Gallbladder (tissue), 1 donor: ENCODE measurements around a stretch of chr2.

DNA sequence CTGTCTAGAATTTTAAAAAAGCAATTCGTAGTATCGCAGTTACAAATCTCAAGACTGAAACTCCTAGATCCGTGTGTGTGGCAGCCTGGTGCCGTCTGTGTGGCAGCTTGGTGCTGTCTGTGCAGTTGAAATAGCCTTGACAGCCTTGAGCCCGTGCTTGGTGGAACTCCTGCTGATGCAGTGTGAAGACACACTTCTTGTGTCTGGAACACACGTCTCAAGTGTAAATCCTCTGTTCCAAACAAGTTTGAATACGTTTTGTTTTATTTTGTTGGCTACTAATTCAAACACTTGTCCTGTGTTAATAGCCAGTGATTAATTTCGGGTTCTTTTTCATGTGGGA lies 152.6 kb downstream of the SPP2 start:
- PRO-cap: no peak

- PRO-cap: unidirectional peak, plus-strand start at chr2:234203556
Observed at GRCh38 chr2:234203445-234203737, 152.9 kb downstream of the SPP2 start.

DNA sequence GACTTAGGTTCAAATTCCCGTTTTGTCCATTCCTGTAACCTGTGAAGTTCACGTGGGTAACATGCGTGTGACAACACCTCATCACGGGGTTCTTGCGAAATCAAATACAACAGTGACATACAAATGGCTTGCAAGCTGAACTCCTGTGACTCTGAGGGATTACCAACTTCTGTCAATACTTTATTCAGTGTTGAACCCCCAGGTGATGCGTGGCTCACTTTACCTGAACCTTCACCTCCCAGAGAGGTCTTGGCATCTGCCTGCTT lies 207.8 kb downstream of the ARL4C start:
- PRO-cap: no peak

DNA sequence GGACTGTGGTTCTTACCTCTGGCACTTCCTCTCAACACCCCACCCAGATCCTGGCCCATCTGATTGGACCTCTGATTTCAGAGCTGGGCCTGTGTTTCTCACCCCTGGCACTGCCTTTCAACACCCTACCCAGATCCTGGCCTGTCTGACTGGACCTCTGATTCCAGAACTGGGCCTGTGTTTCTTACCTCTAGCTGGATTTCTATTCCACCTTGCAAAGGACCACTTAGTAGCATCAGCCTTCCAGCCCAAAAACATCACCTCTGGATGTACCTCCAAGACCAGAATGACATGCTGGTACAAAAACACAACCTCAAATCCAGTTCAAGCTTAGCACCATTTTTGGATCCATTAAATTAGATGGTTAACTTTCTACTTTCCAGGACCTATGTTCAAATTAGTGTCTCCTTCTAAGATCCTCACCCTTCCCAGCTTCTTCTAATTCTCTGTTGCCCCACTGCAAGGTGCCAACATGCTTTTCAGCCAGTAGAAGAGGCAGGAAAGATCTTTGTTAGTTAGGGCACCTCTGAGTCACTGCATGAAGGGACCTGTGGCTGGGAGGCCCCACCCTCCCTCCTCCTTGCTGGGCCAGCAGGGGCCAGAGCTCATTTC lies 128.4 kb downstream of the ARL4C start:
- PRO-cap: no peak

- PRO-cap: no peak
Observed at GRCh38 chr2:234446811-234447289, 50.0 kb downstream of the ARL4C start.

GRCh38 chr2:234448466-234449149 lies 48.3 kb downstream of the ARL4C start:
- PRO-cap: no peak

DNA sequence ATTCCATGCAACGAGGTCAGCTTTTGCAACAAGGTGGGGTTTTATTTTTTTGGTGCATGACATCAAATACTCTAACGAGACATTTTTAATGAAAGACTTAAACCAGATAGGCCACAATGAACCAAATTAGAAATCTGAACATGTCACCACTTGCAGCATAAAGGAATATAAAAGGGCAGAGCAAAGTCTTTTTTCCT lies 2.4 kb downstream of the ARL4C start:
- PRO-cap: no peak

DNA sequence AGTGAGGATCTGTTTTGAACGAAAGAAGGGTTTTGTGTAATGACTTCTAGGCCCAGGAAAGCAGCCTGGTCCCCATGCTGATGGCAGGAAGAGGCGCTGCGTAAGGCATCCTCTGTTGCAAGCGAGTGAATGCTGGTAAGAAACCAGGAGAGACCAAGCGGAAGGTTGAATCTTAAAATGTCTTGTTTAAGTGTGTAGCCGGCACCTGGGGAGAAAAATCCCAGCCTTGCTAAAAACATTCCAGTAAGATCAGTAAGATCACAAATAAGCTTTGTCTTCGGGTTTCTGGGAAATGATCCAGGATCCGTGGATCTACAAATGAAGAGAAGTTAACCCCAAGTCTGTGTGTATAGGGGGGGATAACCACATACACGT lies 135.6 kb upstream of the ARL4C start:
- PRO-cap: no peak

DNA sequence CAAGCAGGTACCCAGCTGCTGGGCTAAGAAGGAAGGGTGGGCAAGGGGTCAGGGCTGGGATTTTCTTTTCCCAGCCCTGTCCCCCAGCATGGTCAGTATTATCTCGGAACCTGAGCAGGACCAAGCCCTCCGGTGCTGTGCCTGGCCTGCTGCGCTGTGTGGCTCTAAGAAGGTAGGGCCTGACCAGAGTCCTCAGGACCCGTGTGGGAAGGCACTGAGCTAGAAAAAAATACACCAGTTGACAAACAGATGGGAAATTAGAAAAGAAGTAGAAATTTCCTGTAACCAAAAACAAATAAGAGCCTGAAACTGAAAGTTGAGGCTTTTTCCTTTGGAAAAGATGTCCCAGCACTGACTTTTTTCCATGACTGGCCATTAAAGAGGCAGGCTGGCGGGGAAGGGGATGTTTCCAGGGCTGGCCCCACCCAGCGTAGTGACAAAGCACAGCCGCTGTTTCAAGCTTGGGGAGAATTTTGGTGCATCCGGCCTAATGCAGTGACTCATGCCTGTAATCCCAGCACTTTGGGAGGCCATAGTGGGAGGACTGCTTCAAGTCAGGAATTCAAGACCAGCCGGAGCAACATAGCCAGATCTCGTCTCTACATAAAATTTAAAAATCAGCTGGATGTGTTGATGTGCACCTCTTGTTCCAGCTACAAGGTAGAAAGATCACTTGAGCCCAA lies 78.2 kb upstream of the SH3BP4 start:
- PRO-cap: no peak

GRCh38 chr2:234953273-234954225 lies 1.7 kb downstream of the SH3BP4 start:
- PRO-cap: bidirectional peak, plus-strand start at chr2:234953781, minus-strand start at chr2:234953655; bidirectional peak, plus-strand start at chr2:234954095, minus-strand start at chr2:234954064

DNA sequence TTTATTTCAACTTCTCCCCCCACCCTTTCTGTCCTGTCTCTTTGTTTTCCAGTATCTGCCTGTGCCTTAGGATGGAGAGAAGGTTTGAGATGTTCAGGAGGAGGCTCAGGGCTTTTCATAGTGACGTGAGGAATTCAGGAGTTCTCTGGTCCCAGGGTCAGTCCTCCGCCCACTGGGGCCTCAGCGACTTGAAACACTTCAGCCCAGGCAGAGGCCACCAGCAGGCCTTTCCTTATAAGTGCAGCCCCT lies 44.5 kb downstream of the SH3BP4 start:
- PRO-cap: no peak

DNA sequence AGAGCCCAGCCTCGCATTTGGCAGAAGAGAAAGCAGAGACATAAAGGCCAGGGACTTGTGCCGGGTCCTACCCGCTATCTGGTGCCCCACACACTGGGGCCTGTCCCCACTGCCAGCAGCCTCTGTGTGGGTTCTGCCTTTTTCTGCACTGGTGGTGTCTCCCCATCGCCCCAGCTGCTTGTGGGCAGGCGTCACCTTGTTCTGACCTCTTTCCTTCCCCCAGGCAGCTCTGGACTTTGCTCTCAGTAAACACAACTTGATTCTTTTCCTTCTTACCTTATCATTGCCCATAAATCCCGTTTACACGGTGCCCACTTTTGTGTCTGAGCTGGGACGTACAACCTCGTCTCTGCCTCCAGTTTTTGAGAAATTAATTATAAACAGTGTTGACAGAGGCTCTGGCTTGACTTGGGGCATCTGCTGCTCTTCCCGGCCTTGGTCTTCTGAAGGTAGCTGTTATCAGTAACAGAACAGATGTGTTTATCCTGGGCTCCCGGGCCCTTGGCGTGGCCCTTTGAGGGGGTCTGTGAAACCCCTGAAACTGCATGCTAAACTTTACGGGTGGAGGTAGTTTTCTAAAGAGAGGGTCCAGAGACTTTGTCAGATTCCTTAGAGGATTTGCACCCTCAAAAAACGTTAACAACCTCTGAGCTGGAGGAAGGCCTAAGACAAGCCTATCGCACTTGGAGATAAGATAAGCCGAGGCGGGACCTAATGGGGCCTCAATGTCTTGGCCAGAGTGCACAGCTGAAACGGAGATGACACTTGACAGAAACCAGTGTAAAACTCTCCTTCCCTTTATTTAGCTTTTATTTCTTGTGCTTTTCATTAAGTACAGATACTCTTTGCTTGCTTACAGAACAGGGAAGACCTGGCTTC lies 49.1 kb downstream of the SH3BP4 start:
- PRO-cap: bidirectional peak, plus-strand start at position 314 of the sequence, minus-strand start at position 180 of the sequence; unidirectional peak, plus-strand start at position 745 of the sequence

- PRO-cap: unidirectional peak, plus-strand start at chr2:235048918
Observed at GRCh38 chr2:235048441-235049517, 97.0 kb downstream of the SH3BP4 start.

GRCh38 chr2:235444246-235444859 lies 49.5 kb upstream of the AGAP1 start:
- PRO-cap: no peak

DNA sequence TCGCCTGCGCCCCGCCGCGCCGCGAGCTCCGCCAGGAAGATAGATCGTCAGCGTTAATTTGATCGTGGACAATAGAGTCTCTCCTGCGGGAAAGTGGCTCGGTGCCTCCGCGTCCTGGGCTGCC lies 1.0 kb downstream of the AGAP1 start:
- PRO-cap: no peak

GRCh38 chr2:235541810-235542383 lies 48.1 kb downstream of the AGAP1 start:
- PRO-cap: no peak

DNA sequence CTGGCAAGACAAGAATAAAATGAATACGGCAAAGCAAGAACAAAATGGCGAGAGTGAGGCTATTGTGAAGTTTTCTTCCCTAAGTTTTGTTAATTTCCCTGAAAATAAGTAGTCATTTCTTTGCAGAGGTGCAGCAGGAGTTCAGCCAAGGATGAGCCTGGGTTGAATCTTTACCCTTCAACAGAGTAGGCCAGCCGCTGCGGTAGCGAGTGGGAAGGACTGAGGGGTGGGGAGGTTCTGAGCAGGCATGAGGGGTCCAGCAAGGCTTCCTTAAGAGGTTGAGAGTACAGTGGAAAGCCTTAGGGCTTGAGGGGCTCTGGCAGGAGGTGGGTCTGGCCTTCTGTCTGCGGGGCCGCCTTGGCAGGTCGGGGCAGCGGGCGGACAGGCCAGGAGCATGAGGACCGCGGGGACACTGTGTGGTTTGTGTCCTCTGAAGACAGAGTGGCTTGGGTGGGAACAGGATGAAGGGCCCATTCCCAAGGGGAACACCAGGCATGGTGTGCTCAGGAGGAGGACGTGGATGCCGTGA lies 250.2 kb downstream of the AGAP1 start:
- PRO-cap: no peak

GRCh38 chr2:235792529-235793193 lies 298.8 kb downstream of the AGAP1 start:
- PRO-cap: no peak

- PRO-cap: no peak
Observed at GRCh38 chr2:235975660-235976708, 192.2 kb downstream of the GBX2 start.

DNA sequence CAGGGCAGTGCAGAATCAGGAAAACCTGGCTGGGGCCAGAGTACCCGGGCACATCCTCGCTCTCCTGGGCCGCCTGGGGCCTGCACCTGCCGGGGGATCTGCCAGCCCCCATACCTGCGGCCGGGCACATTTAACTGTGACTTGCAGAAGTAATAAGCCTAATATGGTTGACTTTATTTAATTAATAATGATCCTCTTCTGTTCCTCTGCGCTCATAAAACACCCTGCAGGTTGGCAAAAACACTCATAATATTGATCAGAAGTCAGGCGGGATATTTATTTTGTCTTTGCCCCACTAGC lies 60.5 kb downstream of the GBX2 start:
- PRO-cap: no peak